SJCRH30 (cell line): Measurements from ENCODE around the genes AMY1C and PRMT6.

- RAMPAGE, long total RNA: no peak
These were observed 59.4 kb upstream of the GPR88 start for GRCh38 chr1:100478423-100479059.

DNA sequence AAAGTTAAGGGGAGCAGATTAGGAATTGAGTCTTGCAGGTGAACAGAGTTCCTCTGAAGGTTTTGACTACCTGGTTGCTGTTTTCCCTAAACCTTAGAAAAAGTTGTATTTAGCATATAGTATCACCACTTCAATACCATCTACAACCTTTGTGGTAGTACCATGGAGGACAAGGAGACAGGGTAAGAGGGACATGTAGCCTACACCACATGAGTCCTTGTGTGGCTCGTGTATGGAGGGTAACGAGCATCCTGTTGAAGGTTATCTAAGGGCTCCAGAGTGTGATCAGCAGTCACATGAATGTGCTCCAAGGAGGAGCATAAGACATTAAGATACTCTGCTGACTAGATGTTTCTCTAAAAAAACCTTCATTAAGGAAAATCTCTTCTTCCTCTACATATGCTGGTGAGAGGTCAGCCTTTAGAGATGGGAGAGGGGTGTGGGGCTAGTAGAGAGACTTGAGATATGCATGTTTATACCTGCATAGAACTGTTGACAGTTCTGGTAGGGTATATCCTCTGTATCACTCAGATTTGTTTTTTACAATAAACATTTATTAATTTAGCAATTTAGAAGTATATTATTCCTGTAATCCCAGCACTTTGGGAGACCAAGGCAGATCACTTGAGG lies 67.4 kb downstream of the VCAM1 start:
- RAMPAGE, long total RNA: no peak

DNA sequence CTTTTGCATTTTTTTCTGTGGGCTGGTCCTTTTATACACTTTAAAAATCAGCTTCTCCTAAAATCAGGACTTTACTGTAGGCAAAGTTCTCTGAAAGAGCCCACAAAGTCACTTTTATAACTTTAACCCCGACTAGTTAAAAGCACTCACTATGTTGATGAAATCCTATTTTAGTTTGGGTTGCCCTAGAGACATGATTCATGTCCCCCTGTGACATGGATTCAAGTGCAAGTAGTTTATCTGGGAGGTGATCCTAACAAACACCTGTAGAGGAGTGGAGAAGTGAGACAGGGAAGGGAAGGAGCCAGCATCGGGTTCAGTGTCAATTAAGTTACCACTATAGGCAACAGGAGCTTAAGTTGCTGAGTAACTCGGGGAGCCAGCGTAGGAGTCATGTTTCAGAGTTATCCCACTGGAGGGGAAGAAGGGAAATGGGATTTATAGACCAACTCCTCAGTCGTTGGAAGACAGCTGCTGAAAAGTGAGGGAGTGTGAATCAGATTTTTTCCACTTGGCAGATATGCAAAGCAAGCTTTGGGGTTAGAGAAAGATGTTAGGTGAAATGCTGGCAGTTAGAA lies 54.8 kb downstream of the SLC30A7 start:
- RAMPAGE, long total RNA: no peak

- RAMPAGE, long total RNA: no peak
These were observed 150.0 kb downstream of the OLFM3 start for GRCh38 chr1:101846590-101847220.

- RAMPAGE, long total RNA: no peak
These were observed 188.2 kb downstream of the COL11A1 start for GRCh38 chr1:102920182-102920547.

GRCh38 chr1:103749715-103750003 lies at the start of gene AMY1C:
Gene AMY1C, plus strand, starts transcription at chr1:103749898.
- RAMPAGE, long total RNA: no peak

- RAMPAGE, long total RNA: no peak
These were observed 1423.8 kb upstream of the PRMT6 start for GRCh38 chr1:105632652-105633040.

GRCh38 chr1:107056375-107056899 lies at the start of gene PRMT6:
Gene PRMT6, plus strand, starts transcription at chr1:107056674.
- RAMPAGE, long total RNA: no peak

DNA sequence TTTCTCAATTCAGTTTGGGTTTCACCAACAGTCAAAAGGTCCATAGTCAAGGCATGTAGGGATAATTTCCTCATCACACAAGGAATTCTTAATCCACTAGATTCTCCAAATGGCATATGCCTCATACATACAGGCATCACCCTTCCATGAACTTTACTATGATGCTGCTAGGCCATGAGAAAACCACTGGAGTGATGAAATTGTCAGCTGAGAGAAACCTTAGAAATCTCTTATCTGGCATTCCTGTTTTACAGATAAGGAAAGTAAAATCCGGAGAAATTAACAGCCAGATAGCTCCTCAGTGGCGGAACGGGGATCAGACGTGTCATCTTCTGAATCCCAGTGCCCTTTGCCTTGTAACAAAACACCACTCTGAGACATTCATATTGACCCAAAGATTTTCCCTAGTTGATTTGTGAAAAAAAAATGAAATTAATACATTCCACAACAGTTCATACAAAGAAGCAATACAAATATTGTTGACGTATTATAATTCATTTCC lies 274.5 kb downstream of the NTNG1 start:
- RAMPAGE, long total RNA: no peak

- RAMPAGE, long total RNA: no peak
These were observed 395.4 kb downstream of the NTNG1 start for GRCh38 chr1:107536258-107536540.

DNA sequence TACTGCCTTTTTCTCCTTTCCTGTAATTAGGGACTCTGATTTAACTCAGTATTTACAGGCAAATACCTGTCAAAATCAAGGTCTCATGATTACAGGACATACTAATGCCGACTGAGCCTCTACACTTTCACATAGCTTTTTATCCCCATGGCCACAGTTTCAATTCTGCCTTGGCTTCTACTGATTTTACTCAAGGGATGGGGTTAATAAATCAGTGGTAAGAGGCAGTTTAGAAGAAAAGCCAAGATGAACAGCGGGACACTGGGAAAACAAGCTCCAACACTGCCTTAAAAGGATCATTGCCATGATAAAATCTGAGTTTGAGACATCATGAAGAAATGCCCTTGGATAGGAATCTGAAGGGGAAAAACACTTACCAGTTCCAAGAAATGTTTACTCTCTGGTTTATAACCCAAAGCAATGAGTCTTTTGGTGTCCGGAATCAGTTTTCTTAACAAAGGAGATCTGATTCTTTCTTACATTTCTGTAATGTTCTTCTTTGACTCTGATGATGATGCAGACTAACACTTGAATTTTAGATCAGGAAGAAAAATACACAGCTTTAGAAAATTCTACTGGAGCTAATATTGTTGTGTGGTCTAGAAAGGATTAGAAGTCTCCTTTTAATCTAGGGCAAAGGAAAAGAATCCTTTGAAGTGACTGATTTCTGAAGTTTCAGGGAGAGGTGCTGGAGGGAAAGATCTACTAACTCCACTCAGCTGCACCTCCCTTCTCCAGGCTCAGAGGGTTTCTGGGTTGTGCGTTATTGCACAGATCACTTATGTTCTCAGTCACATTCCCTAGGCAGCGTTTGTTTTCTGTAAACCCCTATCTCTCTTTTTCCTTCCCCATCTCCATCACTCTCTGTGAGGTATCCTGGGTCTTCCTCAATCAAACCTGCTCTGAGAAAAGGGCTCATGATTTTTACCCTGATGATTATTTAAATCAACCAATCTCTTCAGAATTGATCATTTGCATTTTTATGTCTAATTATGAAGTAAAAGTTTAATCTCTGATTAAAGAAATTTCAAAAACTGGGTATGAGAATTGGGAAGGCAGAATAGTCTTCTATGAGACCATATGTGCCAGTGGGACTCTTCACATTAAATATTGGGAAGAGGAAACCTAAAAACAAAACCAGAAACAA lies 338.2 kb downstream of the VAV3 start:
- RAMPAGE, long total RNA: no peak

DNA sequence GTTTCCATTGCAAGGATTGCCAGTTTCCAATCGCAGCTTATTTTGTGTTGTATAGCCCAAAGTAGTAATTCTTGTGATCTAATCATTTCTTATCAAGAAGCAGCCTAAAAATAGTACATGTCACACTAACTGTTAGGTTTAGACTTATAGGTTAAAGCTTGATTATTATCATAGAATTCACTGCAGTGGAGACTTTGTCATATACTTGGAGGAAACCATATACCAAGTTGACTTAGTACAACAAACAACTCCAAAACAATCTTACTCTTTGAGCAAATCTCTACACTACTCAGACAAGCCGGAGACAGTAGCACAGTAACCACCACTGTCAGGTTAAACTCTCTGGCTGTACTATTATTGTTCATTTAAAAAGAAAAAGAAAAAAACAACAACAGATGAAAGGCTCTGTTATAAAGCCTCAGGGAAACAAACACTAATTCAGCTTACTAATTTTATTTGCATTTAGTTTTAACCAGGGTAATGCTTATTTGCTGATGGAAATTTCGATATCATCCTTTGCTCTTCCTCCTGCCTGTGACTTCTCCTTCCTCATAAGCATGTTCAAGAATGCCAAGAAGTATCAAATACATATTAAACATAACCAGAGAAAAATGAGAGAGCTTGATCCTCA lies 226.3 kb downstream of the VAV3 start:
- RAMPAGE, long total RNA: no peak

DNA sequence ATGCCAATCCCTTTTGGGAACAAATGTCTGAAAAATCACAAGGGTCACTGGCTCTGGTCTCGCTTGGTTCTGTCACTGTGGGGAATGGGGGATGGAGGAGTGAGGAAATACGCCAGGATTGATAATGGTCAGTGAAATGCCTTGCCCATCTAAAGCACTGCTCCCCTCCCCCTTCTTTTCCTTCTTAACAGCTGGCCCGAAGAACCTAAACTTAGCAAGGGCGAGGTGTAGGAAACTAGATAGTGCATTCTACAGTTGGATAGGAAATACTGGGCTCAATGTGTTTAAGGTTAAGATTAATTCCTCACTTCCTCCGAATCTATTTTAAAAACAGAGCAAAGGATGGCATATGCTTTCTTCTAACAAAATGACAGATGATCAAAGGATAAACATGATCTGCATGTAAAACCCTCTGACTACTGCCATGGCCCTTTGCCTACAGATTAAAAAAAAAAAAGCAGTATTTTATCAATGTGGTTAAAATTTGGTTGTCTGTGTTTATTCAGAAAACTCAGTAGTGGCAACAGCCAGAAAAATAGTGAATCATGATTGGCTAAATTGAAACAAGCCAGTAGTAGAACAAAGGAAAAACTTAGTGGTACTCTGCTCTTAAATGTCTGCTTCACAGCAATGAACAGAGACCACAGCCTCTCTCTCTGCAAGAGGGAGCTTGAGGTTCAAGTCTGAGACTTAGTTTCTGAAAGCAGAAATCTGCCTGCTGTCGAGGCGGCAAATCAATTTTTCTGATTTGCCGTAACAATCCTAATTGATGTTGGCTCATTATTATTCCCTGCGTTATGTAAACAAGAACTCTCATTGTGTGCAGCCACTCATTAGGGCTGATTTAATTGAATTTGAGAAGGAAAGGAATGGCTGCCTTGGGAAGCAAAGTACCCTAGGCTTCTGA lies 86.2 kb upstream of the VAV3 start:
- RAMPAGE, long total RNA: no peak

DNA sequence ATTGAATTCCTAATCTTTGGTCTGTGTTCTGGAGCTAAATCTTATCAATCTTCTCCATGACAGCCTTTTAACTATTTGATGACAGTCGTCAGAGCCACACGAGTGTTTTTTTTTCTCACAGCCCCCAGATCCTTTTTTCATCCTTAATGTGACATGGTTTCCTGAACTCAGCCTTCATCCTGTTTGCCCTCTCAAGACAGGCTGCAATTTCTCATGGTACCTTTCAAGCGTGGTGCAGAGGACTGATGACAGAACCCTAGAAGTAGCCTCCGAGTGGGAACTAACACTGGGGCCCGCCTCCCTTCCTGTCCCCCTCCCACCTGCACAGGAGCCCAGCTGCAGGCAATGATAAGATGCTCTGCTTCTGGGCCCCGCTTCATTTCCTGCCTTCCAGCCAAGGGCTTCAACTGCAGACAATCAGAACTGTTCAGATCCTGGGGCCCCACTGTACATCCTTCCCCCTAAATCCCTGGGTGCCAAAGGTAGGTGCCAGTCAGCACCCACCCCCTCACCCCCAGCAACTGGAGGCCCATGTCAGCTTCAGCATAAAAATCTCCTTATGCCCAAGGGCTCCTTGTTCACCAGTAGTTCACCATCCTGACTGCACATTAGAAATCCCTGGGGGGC lies 114.6 kb upstream of the VAV3 start:
- RAMPAGE, long total RNA: no peak

DNA sequence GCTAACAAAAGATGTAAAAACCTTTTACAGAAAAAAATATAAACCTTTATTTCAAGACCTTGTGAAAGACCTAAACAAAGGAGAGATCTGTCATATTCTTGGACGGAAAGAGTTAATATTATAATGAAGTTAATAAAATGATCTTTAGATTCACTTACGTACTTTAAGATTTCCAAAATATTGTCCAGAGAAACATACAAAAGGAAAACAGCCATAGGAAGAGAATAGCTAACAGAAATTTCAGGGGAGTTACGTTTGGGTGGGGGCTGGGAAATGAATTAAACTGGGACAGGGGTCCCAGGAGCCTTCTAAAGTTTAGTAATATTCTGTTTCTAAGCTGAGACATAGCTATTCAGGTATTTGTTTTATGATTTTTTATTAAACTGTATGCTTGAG lies 94.0 kb downstream of the SLC25A24 start:
- RAMPAGE, long total RNA: no peak

- RAMPAGE, long total RNA: no peak
These were observed 92.5 kb downstream of the SLC25A24 start for GRCh38 chr1:108107606-108107985.

GRCh38 chr1:108200577-108201264 lies 578 bp upstream of the SLC25A24 start:
- RAMPAGE, long total RNA: no peak

GRCh38 chr1:108557234-108557587 lies 2.7 kb upstream of the EEIG2 start:
- RAMPAGE, long total RNA: no peak

DNA sequence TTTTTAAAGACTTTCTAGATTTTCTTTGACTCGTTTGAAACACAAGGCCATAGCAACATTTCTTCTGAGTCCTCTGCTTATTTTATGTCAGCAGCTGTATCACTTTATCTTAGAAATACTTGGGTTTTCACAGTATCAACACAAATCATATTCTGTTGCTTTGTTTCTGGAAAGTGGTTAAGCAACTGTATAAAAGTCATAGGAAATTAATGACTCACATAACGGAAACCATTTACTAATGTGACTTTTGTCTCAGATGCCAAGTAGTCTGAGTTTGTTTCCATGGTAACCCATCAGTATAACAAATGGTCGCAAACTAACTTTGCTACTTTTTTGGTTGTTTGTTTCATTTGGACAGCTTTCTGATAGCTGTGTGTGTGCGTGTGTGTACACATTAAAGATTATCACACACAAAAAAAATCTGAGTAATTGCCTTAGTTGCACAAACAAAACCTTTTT lies 31.0 kb downstream of the EEIG2 start:
- RAMPAGE, long total RNA: no peak

DNA sequence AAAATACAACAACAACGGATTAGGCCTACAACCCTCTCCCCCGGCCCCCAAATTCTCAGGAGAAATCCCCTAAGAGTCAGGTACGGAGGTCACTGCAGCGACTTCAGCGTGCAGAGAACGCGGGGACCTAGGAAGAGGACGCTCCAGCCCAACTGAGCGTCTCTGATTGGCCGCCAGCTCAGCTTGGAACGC lies 130 bp upstream of the PRPF38B start:
- RAMPAGE, long total RNA: no peak